Pericardium (tissue), 1 donor: Measurements from ENCODE around the gene FBXW11.

DNA sequence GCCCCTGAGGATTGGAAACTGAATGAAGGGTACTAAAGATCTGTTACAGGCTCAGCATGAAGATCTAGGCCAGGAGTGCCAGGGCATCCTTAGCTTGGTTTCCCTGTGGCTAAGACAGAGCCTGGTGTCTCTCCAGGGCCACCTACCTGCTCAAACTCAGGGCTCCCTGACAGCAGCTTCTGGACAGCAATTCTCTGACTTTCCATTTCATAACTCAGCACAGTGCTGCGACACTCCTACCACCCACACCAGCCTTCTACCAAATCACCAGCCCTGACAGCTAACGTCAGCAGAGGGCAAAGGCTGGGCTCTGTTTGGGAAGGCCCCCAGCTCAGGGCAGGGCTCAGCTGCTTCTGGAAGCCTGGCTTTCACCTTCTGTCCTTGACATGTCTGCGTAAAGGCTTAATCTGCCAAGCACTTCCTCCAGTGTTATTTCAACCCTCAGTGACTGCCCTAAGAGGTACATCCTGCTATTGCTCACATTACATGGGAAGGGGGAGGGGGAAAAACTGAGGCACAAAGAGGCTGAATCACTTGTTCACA is 102.4 kb upstream of the PANK3 start:
- RRBS: no CpG with 5 or more reads among the region's 3 CpGs

- RRBS: no CpG with 5 or more reads among the region's 4 CpGs
Observed at GRCh38 chr5:169020031-169020449, 280.9 kb downstream of the SLIT3 start.

GRCh38 chr5:169024294-169024934 is 276.5 kb downstream of the SLIT3 start:
- RRBS: no CpG with 5 or more reads among the region's 13 CpGs

DNA sequence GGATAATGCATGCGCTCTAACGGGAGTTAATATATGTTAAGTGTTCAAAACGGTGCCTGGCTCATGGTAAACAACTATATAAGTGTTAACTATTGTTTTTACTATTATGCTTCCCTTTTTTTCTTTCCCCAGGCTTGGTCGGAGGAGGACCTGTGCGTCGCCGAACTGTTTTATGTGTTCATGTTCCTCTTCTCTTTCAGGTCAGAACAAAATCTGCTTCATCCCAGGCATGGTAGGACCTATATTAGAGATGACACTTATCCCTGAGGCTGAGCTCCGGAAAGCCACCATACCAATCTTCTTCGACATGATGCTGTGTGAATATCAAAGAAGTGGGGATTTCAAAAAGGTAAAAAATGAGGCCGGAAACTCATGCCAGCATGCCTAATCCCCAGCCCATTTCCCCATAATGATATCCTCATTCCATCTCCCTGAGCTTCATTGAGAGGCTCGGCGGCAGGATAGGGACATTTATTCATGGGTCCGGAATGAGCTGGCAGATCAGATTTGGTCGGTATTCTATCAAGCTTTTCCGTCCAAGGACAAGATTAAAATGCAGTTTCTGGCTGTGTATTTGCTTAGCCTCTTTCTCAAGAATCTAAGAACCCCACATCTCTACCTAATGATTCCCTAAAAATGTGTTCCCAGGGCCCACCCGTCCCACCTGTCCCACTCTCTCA is 38.6 kb upstream of the INSYN2B start:
- RRBS: 50% methylated on average over 1 of the region's 16 CpGs

- RRBS: no CpG with 5 or more reads among the region's 4 CpGs
Observed at GRCh38 chr5:170249584-170250197, 16.9 kb downstream of the C5orf58 start.

DNA sequence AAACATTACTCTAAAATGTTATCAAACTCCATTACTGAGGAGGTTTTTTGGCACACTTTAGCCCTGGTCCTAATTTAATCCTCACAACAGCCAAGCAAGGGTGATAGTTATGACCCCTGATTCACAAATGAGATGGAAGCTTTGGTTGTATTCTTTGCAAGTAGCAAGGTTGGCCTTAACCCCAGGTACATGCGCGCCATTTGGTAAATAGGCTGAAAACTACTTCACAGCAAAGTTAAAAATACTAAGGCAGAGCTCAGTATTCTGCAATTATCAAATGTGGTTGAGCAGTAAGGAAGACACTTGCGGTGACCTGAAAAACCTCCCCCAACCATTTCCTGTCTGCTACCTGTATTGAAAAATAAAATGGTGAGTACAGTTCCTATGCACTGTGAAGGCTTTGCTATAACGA is 29.2 kb downstream of the C5orf58 start:
- RRBS: no CpG with 5 or more reads among the region's 4 CpGs

GRCh38 chr5:170273565-170274335 is 23.8 kb downstream of the LCP2 start:
- RRBS: no CpG with 5 or more reads among the region's 13 CpGs

GRCh38 chr5:170306398-170307046 is 8.9 kb upstream of the LCP2 start:
- RRBS: no CpG with 5 or more reads among the region's 5 CpGs

DNA sequence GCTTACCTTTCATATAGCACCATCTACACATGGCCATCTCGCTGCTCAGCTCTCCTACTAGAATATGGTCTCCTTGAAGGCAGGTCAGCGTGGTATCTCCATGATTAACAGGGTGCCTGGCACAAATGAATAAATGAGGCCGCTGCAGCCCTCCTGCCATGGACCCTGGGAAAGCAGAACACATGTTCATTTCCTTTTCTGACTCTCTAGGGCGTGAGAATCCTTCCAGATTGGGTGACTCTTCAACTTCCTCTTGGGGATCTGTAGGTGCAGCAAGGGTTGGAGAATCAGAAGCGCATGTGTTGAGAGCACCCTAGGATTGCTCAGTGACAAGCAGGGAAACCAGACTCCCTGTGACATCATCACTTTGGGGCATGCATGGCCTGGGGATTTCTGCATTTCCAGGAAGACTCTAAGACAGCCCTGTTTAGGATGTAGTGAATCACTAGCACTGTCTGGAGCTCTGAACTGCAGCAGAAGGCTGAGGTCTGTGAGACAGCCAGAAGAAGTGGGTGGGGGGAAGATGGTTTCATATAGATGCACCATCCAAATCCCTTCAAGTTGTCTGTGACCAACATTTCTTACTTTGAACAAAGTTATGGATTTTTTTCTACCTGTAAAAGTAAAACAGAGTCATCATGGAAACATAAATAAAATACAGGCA is 15.1 kb upstream of the LCP2 start:
- RRBS: no CpG with 5 or more reads among the region's 5 CpGs

GRCh38 chr5:170327713-170328138 is 30.1 kb upstream of the LCP2 start:
- RRBS: no CpG with 5 or more reads among the region's 4 CpGs

DNA sequence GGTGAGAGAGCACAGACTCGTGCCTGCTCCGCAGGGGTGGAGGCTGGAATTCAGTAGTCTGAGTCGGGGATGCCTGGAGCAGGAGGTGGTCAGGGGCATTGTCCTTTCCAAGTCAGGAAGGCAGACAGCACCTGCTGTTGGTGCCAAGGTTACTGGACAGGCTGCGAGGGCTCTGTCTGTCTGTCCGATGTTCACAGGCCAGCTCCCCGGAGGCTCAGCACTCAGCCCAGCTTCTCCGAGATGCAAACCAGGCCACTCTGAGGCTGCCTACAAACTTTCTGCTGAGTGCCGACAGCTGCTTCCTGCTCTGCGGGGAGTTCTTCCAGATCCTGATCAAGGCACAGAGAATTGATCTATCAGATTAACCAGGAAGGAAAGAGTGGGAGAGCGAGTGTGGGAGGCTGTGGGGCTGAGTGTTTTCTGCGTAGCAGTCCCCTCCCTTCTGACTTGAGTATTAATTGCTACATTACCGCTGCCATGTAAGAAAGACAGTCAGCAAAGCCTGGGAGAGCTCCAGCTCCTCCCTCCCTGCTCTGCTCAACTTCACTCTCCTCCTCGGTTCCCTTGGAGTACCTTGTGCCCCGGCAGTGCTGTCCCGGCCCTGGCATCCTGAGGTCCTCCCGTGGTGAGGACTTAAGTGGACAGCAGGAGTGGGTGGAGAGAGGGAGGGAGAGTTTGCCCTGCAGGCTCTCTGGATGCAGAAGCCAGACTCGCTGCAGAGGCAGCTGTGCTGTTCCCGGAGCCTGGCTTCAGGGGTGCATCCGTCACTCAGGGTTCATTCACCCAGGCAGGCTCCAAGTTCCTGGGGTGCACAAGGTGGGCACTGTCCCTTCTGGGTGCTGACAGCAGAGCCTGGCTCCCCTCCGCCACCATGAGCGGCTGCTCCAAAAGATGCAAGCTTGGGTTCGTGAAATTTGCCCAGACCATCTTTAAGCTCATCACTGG is 35.9 kb downstream of the KCNMB1 start:
- RRBS: no CpG with 5 or more reads among the region's 22 CpGs

GRCh38 chr5:170361635-170362196 is 27.5 kb downstream of the KCNMB1 start:
- RRBS: no CpG with 5 or more reads among the region's 5 CpGs

DNA sequence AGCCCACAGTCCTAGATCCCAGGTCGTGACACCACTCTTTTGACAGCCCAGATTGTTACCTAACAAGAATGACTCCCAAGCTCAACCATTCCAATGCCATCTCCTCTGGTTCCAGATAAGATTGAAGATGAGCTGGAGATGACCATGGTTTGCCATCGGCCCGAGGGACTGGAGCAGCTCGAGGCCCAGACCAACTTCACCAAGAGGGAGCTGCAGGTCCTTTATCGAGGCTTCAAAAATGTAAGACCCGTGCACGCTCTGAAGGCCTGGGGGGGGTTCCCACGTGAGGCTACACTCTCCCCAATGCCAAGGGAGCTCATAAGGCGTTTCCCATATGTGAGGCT is 64.9 kb upstream of the GABRP start:
- RRBS: no CpG with 5 or more reads among the region's 9 CpGs

DNA sequence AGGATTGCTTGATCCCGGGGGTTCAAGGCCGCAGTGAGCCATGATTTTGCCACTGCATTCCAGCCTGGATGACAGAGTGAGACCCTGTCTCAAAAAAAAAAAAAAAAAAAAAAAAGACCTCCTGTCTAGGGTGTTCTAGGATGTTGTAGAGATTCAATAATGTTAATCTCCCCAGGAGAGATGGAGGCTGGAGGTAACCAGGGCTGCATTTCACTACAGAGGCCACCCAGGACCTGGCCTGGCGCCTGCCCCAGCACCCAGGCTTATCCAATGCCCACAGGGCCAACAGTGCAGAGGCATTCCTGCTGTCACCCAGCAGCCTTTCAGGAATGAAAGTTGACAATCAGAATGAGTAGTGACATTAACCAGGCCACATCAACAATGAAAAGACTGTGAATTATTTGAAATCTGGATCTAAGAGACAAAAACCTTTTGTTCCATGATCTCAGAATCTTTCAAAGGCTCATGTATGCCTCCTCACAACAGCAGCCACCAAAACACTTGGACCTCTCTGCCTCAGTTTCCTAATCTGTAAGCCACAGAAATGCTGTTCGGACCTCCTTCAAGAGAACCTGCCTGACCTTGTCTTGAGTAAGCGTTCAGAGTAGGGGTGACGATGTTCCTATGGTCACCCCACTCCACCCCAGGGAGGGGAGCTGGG is 36.1 kb upstream of the GABRP start:
- RRBS: no CpG with 5 or more reads among the region's 6 CpGs

DNA sequence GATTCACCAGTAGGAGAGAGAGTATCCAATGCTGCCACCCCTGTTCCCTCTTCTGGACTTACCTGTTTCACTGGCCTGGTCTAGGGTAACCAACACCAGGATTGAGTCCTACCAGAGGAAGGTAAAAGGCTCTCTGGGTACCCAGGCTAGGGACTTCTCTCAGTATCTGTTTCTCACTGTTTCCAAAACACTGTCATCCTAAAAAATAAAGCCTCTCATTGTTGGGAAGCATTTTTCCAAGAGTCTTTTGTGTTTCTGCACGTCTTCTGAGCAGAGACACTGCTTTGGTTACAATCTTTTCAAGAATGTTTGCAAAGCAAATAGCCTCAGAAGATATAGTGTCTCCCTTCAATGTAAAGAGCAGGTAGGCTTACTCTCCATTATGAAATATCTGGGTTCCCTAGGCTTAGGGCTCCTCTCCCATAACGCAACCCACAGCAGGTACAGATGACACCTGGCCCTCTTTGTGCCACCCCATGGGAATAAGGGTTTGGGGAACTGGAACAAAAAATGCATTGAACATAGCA is 30.0 kb upstream of the GABRP start:
- RRBS: no CpG with 5 or more reads among the region's 2 CpGs

GRCh38 chr5:171311042-171311471 is 2.0 kb downstream of the TLX3 start:
- RRBS: 4% methylated on average over 24 of the region's 38 CpGs

GRCh38 chr5:171648327-171648606 is 137.3 kb upstream of the SMIM23 start:
- RRBS: no CpG with 5 or more reads among the region's 4 CpGs

GRCh38 chr5:171845389-171845588 is 59.7 kb downstream of the SMIM23 start:
- RRBS: no CpG with 5 or more reads among the region's 6 CpGs

GRCh38 chr5:172006141-172007150 is at the start of gene FBXW11:
Gene FBXW11 (minus strand): TSS chr5:172006638.
- RRBS: 1% methylated on average over 39 of the region's 97 CpGs

DNA sequence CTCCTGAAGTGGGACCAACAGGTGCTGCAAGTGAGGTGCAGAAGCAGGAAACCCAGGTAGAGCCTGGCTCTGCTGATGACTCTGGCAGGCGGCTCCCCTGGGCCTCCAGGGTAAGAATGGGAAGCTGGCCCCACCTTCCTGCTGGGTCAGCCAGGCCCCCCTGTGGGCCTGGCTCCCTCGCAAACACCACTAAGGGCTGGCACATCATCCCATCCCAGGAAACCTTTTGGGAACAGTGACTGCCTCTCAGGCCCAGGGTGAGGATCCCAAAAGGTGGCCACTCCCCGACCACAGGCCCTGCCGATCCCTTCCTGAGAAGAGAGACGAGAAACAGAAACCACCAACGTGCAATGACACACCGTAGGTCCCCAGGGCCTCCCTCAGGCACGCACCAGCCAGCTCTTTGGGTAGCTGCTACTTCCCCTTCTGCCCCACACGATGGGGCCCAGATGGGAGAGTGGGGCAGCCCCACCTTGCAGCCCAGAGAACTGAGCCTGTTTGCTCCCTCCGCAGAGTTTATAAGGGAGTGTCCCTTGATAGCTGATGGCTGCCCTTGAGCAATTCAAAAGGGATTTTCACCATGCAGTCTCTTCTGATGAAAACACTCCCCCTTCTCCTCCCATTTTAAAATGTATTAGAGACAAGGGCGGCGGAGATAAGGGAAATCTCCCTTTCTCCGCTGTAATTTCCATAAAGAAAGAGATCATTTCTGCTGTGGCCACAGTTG is 76.8 kb downstream of the STK10 start:
- RRBS: no CpG with 5 or more reads among the region's 13 CpGs